ENCODE results near the genes TP53TG3D and ABCC11.

DNA sequence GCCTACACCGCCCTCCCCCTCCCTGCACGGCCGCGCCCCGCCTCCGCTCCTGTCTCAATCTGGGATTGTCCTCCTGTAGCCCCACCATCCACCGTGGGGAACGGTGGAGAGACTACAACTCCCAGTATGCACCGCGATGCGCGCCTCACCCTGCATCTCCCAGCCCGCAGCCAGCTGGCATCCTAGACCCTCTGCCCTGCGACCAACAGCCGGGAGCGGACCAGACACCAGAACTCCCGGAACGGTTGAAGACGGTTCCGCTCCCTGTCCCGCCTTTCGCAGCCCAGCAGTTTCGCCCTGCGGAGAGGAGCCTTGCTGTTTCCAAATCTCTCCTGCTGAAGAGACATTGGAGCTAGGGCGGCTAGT lies at the start of gene TP53TG3D:
TSS of gene TP53TG3D (plus strand) at position 69 of the 366 bp plus-strand sequence.
- RRBS, result no CpG with 5 or more reads among the region's 25 CpGs

DNA sequence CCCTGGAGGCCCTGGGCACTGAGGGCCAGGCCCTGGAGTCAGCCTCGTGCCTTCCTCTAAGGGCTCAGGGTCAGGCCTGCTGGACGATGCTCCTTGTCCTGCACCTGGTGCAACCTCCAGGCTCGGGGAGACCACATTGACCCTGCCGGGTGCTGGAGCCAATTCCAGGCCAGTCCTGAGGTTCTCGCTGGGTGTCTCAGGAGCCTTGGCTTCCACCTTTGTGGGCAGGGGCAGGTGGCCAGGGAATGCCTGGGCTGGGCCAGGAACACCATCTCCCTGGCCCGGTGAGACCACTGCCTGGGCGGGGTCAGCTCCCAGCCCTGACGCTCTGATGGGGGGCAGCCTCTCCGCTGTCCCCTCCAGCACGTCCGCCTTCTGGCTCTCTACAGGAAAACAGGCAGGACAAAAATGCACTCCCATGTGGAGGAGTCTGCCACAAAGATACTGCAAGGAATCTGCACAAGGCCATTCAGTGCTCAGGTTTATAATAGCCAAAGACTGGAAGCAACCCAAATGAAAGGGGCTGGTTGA lies 10.3 kb downstream of the MYLK3 start:
- RRBS, result no CpG with 5 or more reads among the region's 11 CpGs

- RRBS, result no CpG with 5 or more reads among the region's 8 CpGs
These were observed 629 bp upstream of the MYLK3 start for GRCh38 chr16:46748715-46749231.

DNA sequence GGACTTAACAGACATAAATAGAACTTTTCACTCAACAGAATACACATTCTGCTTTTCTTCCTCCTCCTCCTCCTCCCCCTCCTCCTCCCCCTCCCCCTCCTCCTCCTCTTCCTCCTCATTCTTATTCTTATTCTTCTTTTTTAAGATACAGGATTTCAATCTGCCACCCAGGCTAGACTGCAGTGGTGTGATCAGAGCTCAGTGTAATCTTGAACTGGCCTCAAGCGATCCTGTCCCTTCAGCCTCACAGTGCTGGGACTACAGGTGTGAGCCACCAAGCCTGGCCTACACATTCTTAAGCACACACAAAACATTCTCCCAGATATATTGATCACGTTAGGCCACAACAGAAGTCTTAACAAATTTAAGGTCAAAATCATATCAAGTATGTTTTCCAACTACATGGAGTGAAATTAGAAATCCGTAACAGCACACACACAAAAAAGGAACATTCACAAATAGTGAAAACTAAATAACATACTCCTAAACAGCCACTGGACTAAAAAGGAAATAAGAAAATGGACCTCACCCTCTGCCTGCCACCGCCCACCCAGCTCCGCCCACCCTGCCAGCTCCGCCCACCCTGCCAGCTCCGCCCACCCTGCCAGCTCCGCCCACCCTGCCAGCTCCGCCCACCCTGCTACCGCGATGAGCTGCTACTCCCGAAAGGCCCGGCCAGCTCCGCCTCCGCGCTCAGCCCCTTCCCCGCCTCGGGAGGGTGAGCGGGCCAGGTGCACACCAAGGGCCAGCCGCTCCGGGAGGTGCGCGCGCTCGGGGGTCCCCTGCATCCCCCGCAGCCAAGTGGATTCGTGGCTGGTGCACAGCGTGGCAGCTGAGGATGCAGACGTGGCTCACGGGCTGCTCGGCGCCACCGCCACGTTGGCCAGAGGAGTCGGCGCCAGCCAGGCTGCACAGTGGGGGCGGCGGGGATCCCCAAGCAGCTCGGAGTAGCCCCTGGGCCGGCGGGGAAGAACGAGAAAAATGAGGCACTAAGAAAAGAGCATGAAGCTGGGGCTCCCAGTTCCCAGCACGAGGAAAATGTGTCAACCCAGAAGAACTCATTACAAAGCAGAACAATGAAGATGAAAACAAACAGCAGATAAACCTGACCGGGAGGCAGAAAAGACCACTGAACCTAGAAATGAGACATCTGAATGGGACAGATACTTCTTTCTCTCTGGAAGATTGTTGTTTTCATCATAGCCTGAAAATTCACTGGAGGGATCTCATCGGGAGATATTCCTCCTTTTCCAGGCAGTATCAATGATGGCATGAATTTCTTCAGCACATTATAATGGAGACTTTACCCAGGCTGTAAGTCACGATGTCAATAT lies 41.1 kb downstream of the C16orf87 start:
- RRBS, result 100% methylated on average over 3 of the region's 46 CpGs

- RRBS, result no CpG with 5 or more reads among the region's 2 CpGs
These were observed 21.2 kb upstream of the C16orf87 start for GRCh38 chr16:46852201-46852488.

DNA sequence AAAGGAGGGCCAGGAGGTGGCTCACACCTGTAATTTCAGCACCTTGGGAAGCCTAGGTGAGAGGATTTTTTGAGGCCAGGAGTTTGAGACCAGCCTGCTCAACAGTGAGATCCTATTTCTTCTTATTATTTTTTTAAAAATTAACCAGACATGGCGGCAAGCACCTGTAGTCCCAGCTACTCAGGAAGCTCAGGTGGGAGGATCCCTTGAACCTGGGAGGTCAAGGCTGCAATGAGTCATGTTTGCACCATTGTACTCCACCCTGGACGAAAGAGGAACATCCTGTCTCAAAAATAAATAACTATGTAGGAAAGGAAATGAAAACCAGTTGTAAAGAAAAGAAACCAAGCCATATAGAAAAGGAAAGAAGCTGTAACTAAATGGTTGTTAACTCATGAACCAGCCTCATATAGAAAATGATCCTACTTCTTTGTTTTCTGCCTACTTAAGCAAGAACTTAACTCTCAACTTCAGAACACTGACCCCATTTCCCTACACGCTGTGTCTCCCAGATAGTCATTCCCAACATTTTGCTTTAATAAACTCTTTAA lies 19.8 kb upstream of the GPT2 start:
- RRBS, result no CpG with 5 or more reads among the region's 3 CpGs

DNA sequence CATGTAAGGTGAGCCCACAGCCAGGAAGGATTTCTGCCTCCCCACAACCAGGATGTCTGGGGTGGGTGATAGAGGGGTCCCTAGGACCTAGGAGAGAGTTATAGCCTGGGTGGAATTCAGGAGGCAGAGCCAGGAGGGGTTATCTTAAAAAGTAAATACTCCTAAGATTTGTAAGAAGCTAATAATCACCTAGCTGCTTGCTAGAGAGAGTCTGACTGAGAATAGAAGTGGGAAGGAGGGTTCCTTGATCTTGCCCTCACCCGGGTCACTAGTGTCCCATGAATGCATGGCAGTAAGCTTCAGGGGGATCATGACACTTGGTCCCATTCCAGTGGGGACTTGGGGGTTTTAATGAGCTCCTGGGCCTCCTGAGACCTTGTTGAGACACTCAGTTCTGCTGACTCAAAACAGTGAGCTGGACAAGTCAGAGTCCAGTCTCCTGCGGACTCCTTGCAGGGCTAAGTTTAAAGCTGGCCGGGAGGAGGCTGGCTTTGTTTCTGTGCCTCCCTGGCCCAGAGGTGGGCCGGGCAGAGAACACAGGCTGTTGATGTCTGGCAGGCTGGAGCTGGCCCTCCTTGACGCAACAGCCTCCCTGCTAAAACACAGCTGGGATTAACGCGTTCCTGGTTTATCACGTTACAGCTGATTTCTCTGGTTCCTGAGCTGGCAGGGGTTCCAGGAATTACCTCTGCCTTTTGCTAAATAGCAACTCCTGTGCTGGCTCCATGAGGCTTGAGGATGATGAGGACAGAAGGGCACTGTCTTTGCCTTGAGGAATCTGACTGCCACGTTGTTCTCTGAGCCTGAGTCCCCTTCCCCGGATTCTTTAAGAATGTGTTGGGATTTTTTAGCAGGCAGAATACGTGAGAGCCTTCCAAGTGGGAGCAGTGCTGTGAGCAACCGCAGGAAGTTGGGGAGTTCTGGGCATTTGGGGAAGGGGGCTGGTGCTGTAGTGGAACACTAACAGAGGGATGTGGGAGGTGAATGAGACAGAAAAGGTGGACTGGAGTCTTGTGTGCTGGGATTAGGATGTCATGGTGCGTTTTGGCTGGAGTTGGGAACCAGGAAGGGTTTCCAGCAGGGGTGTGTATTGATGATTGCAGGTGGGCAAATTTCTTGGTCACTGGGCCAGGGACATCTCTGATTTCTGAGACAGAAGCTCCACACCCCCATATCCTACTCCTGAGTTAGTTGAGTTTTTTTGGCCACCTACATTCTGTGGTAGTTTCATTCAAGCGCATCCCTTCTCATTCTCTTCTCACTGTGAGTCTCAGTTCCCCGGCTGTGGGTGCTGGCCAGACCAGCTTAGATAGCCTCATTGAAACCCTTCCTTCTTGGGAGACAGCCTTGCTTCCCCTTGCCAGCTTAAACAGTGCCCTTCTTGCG lies 2.0 kb downstream of the GPT2 start:
- RRBS, result 72% methylated on average over 2 of the region's 16 CpGs

- RRBS, result no CpG with 5 or more reads among the region's 11 CpGs
These were observed 19.4 kb downstream of the GPT2 start for GRCh38 chr16:46903369-46904139.

- RRBS, result no CpG with 5 or more reads among the region's 4 CpGs
These were observed 36.5 kb downstream of the GPT2 start for GRCh38 chr16:46920695-46921033.

DNA sequence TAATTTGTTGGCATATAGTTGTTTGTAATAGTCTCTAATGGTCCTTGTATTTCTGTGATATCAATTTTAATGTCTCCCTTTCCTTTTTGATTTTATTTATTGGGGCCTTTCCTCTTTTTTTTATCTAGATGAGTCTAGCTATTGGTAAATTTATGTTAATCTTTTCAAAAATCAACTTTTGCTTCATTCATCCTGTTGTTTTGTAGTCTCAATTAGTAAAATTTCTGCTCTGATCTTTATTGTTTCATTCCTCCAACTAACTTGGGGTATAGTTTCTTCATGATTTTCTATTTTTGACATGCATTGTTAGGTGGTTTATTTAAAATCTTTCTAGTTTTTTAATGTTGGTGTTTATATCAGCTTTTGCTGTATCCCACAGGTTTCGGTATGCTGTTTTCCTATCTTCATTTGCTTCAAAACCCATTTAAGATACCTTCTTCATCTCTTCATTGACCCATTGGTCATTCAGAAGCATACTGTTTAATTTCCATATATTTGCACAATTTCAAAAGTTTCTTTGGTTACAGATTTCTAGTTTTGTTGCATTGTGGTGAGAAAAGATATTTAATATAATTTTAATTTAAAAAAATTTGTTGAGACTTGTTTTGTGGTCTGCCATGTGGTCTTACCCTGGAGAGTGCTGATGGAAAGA lies 146.0 kb upstream of the NETO2 start:
- RRBS, result no CpG with 5 or more reads among the region's 1 CpG

DNA sequence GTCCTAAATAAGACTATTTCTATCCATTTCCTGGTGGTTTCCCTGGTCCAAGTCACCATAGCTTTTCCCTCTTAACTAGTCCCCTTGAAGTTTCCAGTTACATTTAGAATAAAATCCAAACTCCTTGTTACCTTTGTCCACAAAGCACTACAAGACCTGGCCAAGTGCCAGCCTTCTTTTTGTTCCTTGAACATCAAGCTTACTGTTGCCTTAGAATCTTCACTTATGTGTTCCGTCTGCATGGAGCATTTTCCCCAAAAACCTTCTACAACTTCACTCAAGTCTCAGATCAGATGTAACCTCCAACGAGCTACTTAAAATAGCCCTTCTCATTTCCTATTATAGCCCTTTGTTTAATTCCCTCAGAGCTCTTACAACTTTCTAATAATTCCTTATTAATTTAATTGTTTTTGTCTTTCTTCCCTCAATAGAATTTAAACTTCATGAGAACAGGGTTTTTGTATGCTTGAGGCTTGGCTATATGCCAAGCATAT lies 101.3 kb downstream of the ITFG1 start:
- RRBS, result no CpG with 5 or more reads among the region's 2 CpGs

DNA sequence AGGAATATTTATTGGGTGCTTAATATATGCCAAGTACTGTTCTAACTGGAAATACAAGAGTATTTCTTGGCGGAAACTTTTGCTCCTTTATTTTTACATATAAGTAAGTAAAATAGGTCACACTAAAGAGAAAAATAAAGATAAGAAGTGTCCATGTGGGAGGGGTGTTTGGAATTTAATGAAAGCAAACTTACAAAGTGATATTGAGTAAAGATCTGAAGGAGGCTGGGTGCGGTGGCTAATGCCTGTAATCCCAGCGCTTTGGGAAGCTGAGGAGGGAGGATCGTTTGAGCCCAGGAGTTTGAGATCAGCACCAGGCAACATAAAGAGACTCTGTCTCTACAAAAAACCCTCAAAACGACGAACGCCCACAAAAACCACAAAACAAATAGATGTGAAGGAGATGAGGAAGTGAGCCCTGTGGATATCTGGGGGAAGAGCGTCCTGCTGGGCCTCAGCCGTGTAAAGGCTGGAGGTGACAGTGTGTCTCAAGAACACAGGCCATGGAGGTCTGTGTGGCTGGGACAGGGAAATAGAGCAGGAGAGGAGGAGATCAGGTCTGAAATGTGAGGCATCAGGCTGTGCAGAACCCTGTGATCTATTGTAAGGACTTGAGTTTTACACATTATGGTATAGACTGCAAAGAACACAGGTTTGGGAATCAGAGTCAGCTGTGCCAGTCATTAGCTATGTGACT lies 68.8 kb downstream of the ITFG1 start:
- RRBS, result no CpG with 5 or more reads among the region's 9 CpGs

- RRBS, result no CpG with 5 or more reads among the region's 7 CpGs
These were observed 40.2 kb downstream of the ITFG1 start for GRCh38 chr16:47420560-47421125.

DNA sequence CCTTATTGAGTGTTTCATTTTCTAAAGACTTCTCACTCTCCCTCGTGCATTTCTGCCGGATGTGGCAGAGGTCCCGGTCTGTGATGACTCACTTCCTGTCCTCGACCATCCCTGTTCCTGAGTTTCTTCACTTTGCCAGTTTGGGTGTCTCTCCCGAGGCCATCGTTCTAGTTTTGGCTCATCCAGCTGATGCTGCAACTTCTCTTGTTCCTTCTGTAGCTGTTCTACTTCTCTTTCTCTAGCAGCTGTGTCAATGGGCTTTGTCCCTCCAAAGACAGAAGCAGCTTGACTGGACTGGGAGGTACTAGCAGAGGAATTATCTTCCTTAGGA lies 104.4 kb downstream of the PHKB start:
- RRBS, result no CpG with 5 or more reads among the region's 6 CpGs

GRCh38 chr16:47634127-47634705 lies 173.1 kb downstream of the PHKB start:
- RRBS, result no CpG with 5 or more reads among the region's 1 CpG

GRCh38 chr16:47663493-47663938 lies 202.4 kb downstream of the PHKB start:
- RRBS, result no CpG with 5 or more reads among the region's 3 CpGs

- RRBS, result no CpG with 5 or more reads among the region's 4 CpGs
These were observed 227.6 kb downstream of the PHKB start for GRCh38 chr16:47688660-47689224.

GRCh38 chr16:47779405-47780159 lies 318.5 kb downstream of the PHKB start:
- RRBS, result no CpG with 5 or more reads among the region's 7 CpGs

GRCh38 chr16:48247065-48247718 lies at the start of gene ABCC11:
ABCC11 (minus strand) TSS chr16:48247539.
- RRBS, result no CpG with 5 or more reads among the region's 6 CpGs

DNA sequence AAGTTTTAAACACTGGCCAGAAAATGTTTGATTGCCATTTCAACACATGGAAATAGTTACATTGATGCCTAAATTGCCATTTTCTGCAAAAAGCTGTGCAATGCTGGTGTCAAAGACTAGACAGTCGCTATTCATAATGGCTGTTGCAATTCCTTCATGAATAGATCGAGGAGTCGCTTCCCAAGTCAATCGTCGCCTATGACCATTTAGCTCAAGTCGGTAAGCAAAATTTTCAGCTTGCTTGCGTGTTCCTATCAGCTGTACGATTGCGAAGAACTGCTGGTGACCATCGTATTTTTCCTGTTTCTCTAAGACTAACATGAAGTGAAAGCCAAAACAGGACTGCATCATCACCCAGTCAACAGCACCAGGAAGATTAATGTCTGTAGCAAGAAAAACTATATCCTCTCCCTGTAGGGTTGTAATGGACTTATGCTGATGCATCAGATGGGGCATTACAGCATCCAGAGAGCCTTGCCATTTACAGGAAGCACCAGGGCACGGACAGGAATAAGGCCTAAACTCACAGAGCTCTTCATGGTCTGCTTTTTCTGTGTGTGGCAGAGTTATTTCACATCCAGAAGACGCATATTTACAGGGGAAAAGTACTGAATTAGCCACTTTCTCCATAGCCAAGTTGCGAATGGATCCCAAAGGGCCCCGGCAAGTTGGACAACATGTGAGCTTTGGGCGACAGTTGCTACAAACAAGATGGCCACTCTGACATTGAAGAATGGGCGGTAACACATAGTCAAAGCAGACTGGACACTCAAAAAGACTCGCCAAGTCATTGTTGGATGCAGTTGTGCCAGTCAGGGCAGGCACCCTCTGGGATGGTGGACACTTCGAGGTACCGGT lies 23.4 kb downstream of the SIAH1 start:
- RRBS, result no CpG with 5 or more reads among the region's 19 CpGs